Placental pericyte (primary cell): ENCODE measurements around a stretch of chr10.

DNA sequence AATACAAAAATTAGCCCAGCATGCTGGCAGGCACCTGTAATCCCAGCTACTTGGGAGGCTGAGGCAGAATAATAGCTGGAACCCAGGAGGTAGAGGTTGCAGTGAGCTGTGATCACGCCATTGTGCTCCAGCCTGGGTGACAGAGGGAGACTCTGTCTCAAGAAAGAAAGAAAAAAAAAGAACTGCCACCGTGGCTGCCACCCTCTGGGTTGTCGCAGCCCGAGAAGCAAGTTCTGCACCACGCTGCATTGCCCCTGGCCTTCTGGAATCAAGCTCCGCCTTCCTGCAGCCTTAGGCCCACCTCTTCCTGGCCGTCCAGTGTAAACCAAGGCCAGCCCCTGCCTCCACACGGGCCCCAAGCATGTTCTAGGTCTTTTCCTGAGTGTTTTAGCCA, 189.1 kb downstream of the CCDC3 start:
- CAGE, long polyA plus RNA = no peak

DNA sequence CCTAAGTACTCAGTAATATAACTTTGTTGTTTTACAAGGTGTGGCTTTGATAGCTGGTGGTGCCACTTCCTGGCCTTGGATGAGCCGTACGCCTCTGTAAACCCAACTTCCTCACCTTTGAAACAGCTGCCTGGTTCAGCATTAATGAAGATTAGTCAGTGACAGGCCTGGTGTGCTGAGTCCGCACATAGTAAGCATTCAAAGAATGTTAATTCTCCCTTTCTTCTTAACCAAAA, 8.1 kb downstream of the OPTN start:
- CAGE, long polyA plus RNA = no peak

DNA sequence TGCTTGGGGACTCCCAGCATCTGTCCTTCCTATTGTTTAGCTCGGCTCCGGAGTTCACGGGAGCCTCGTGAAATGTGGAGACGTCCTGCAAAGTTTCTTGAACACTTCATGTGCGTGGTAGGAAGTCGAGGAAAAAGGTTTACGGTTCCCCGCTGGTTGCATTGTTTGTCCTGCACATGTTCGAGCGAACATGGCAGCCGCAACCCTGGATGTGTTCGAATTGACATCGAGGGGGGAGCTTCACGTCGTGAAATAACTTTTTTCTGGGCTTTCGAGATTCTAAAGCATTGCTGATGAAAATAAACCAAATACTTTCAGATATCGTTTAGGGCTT, 567 bp upstream of the SEPHS1 start:
- CAGE, long polyA plus RNA = no peak

- CAGE, long polyA plus RNA = no peak
Measured at GRCh38 chr10:13483879-13484409, 44.9 kb downstream of the BEND7 start.

GRCh38 chr10:13654819-13655435, 68.2 kb downstream of the PRPF18 start:
- CAGE, long polyA plus RNA = no peak

DNA sequence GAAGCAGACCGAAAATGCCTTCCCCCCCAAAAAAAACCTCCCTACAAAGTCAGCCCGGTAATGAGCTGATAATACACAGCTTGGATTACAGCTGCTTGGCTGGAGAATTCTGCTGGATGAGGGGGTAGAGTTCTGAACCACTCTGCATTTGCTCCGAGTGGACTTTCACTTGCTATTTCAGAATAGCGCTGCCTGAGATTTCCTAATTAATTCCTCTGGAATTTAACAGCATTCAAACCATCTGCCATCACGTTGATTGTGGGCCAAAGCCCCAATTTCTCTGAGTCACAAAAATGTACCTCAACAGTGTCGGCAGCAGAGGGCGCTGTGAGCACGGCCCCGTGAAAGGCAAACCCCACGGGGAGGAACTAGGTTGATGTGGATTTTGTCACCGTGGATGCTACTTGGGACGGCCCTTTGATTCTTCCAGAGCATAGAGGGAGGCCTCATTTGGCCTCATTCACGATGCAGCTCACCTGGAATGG, 73.1 kb downstream of the PRPF18 start:
- CAGE, long polyA plus RNA = no peak

DNA sequence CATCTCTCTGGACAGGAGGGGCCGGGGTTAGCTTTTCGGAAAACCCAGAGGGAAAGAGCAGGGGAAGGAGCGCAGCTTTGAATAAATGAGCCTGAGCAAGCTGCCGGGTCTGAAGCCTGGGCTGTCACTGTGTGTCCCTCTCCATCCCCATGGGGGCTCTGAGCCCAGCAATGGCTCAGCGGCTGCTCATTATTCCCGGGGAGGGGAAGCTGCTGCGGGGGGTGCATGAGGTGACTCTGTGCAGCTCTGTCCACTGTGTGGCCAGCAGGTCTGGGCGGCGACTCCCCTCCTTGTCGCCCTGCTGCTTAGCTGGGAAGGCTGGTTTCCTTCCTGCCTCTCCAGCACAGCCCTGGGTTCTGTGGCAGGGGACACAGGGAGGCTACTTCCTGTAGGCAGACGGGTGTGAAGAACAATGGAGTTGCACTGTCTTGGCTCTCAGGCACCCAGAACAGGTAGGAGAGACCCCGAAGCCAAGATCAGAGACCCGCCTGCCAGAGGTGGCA, 234.2 kb downstream of the PRPF18 start:
- CAGE, long polyA plus RNA = no peak

GRCh38 chr10:13831564-13832677, 245.2 kb downstream of the PRPF18 start:
- CAGE, long polyA plus RNA = no peak

DNA sequence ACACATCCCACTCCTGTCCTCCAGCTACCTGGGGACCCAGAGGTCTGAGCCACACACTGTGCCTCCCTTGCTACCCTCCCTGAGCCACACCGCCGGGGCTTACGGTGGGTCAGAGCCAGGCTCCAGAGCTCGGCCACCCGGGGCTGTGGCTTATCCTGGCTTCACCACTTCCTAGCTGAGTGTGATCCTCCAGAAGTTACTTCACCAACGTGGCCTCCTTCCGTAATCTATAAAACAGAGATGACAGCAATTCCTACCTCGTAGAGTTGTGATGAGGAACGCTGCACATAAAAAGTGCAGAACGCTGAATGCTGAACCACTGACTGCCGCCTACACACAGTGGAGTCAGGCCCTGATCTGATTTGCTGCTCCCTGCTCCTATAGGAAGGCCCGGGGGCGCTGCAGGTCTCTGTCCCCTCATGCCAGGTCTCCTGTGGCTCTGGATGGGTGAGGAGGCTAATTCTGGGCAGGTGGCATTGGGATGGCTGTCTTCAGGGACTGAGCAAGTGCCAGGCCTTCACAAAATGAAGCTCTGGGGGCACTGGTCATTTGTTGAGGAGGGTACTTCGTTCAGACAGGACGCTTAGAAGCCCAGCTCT, 285.1 kb downstream of the PRPF18 start:
- CAGE, long polyA plus RNA = no peak

GRCh38 chr10:14506680-14507652, 176.2 kb upstream of the FRMD4A start:
- CAGE, long polyA plus RNA = no peak

DNA sequence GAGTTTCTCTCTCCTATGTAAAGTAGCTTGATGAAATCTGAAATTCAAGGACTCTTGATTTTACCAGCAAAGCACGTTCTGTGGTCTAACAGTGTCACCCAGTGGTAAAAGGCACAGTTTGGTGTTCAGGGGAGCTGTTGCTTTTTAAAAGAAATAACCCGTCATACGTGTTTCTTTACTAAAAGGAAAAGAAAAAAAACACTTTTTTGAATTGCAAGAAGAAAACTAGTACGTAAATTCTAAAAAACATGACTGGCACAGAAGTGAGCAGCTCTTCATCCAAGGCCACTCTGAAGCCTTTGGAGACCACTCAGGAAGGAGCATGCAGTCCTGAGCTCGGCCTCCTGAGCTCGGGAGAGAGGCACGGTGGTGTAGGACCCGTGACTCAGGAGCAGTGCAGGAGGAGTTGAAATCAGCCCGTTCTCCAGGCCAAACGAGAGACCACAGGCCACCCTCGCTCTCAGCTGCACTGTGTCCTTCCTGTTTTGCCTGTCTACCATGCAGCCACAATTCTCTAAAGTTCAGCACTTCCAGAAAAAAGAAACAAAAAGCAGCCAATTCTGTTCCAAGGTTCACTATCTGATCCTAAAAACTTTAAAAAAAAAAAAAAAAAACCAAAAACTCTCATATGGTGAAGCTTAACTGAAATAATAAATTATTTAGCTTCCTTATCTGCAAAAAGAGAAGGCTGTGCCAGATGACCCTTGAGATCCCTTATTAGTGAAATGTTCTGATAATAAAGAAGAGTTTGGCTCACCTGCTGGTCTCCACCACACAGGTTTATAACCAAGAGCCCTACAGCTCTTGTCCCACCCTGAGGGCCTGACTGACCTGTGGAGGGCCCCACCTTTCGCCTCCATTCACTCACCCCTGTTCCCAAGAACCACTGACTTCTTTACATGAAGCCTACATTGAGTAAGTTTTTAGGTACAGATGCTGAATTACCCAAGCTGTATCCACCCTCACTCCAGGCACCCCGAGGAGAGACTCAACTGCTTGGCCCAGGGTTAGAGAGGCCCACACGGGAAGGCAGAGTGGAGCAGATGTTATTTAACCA, 212.7 kb upstream of the FRMD4A start:
- CAGE, long polyA plus RNA = no peak

DNA sequence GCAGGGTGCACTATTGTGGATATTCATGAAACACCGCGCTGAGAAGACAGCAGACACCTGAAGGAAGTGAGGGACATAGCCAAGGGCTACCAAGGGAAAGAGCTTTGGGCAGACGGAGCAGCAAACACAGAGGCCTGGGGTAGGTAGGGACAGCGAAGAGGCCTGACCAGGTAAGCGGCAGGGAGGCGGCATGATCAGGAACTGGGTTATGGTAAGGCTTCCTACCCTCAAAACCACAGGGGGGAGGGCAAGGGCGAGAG, 213.4 kb downstream of the FAM107B start:
- CAGE, long polyA plus RNA = no peak

DNA sequence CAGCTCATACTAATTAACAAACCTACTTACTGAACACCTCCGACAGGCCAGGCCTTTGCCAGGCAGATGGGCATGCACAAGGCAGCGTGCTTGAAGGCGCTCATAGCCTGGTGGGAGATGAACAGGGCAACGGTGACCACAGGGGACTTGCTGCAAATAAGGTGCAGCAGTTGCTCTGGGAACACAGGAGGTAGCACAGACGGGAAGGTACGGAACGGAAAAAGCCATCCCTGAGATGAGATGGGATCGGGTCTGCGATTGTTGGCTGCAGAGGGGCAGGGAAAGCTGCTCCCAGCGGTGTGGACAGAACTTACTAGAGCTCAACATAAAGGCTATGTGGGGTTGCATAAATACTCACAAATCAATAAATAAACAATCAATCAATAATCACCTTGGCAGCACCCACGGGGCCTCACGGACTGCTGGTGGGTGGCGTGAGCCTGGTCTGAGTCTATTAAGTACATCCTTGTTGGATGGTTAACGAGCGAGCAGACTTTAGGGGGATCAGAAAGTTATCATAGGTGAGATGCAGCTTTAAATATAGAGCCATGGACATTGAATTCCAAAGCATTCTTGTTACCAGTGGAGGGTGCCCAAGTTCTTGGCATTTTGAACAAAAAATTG, 4.6 kb downstream of the ACBD7 start:
- CAGE, long polyA plus RNA = no peak

DNA sequence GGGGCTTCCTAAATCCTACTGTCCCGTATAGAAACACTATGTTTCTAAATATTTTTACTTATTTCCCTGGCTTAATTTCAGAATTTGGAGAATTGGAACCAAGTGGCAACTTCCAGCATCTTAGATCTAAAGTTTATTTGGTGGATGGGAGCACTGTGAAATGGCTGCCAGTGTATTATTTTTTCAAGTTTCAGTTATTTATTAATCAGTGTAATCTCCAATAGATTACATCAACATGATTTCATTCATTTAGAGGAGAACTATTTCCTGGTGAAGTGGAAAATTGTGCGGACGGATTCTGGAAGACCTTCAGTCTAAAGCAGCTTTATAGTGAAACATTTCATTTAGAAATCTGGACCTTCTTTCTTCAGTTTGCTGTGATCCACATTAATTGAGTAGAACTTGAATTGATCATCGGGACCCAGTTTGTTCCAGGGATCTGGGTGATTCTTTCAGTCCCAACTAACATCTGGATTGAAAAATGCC, 2.2 kb upstream of the NMT2 start:
- CAGE, long polyA plus RNA = no peak

- CAGE, long polyA plus RNA = no peak
Measured at GRCh38 chr10:15238506-15238994, 70.1 kb upstream of the NMT2 start.

DNA sequence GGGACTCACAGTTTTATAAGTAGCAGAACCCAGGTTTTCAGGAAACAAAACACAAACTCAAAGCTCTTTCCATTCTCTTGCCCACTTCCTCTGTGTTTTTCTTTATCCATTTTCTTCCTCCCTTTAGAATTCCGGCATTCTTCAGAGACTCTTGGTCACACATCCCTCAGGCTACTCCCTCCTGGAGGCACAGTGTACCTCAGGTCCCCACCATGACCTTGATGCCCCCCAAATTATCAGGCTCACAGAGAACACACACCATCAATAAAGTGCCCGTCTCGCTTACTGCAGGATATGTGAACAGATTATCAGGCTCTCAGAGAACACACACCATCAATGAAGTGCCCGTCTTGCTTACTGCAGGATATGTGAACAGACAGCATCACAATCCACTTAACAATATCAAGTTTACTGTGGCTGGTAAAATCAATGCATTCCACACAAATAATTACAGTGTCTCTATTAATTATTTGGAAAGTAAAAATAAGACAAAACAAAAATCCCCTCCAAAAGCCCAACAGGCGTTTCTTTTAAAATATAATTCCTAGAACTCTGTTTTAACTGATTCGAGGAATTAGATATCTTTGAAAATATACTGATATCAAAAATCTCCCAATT, 77.5 kb upstream of the NMT2 start:
- CAGE, long polyA plus RNA = no peak

GRCh38 chr10:15442066-15442451, 71.0 kb upstream of the FAM171A1 start:
- CAGE, long polyA plus RNA = no peak

GRCh38 chr10:15603598-15603981, 116.1 kb downstream of the ITGA8 start:
- CAGE, long polyA plus RNA = no peak

- CAGE, long polyA plus RNA = no peak
Measured at GRCh38 chr10:16628751-16629580, 107.3 kb upstream of the C1QL3 start.

GRCh38 chr10:16747387-16747932, 69.8 kb downstream of the RSU1 start:
- CAGE, long polyA plus RNA = no peak